Iris pigment epithelial cell (primary cell): ENCODE results near the gene C3orf20.

GRCh38 chr3:13418972-13419098, 1.3 kb downstream of the NUP210 start:
- RRBS = no CpG with 5 or more reads among the region's 2 CpGs

DNA sequence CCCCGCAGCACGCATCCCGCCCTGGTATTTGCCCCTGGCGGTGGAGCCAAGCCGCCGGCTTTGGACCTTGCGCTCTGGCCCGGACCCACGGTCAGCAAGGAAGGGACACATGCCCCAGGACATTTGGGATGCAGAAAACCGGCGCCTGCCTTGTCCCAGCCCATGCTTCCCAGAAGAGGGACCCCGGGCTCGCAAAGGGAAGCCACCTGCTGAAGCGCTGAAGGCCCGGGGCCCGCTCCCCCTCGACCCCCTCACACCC, 364 bp upstream of the NUP210 start:
- RRBS = 15% methylated on average over 12 of the region's 17 CpGs

- RRBS = no CpG with 5 or more reads among the region's 6 CpGs
These were observed 4.0 kb upstream of the HDAC11 start for GRCh38 chr3:13475999-13476545.

DNA sequence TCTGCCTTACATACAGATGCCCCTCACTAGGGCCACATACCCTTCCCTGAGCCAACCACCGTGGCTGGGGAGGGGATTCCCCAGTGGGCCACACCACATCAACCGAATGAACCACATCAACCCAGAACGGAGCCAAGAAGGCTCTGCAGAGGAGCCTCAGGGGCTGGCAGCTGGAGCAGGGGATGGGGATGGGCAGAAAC, 4.5 kb upstream of the FBLN2 start:
- RRBS = no CpG with 5 or more reads among the region's 3 CpGs

DNA sequence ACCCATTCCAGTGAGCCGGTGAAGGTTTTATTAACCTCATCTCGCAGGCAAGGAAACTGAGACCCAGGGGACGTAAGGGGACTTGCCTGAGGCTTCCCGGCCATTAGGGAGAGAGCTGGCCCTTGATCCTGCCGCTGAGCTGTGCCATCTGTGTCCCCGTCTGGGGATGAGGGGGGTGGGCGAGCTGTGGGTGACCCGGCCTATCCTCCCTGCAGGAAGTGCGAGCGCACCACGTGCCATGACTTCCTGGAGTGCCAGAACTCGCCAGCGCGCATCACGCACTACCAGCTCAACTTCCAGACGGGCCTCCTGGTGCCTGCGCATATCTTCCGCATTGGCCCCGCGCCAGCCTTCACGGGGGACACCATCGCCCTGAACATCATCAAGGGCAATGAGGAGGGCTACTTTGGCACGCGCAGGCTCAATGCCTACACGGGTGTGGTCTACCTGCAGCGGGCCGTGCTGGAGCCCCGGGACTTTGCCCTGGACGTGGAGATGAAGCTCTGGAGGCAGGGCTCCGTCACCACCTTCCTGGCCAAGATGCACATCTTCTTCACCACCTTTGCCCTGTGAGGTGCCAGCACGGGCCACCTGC, 88.5 kb downstream of the FBLN2 start:
- RRBS = 59% methylated on average over 4 of the region's 31 CpGs

DNA sequence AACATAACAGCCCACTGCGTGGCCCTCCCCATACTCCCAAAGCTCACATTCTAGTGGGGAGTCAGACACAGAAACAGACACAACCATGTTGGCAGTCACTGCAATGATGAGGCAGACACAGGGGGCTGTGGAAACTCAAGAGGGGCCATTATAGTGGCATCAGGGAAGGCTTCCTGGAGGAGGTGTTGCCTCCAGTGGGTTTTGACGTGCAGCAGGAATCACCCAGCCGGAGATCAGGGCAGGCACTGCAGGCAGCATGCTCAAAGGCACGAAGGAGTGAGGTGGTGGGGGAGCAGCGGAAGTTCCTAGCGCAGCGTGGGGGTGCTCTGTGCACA, 101.2 kb downstream of the FBLN2 start:
- RRBS = no CpG with 5 or more reads among the region's 7 CpGs

DNA sequence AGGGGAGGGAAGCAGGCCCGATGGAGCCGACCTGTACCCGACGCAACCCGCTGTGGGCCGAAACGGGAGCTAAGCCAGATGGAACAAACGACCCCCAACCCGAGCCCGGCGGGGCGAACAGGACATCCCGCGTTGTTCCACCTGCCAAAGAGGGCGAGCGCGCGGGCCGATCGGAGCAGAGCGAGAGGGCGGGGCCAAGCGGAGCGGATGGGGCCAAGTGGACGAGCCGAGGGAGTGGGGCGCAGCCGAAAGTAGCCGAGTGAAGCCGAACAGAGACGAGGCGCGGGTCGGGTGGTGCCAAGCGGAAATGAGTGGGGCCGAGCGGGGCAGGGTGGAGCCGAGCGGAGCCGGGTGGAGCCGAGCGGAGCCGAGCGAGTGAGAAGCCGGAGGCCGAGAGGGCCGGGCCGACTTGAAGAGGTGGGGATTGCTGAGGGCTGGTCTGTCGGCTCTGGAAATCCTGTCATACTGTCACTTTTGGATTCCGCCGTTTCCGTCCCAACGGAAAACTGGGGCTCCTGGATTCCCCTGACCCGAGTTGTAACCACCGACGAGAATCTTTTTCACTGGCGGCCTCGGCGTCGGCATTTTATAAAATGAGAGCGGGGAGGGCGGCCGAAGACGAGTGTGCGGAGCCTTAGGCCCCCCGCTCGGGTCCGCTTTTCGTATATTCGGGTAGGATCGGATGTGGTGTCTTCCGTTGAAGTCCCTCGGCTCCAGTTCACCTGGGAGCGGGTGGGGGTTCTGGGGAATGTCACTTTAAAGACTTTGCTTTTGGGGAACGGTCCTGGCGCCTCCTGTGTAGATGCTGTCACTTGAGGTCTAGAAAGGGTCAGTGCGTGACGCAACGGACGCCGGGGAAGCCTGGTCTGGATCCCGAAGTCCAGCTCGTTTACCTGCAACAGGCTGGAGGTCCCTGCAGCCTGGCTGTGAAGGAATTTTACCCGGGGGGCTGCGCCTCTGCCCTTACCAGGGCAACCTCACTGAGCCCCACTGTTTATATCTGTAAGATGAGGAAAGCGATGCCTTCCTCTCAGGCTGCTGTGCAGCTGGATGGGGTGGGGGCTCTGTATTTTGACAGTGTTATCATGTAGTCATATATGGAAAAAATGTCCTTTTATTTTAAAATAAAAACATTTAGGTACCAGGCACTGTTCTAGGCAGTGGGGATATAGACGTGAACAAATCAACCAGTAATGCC, 15.7 kb upstream of the WNT7A start:
- RRBS = 2% methylated on average over 9 of the region's 87 CpGs

DNA sequence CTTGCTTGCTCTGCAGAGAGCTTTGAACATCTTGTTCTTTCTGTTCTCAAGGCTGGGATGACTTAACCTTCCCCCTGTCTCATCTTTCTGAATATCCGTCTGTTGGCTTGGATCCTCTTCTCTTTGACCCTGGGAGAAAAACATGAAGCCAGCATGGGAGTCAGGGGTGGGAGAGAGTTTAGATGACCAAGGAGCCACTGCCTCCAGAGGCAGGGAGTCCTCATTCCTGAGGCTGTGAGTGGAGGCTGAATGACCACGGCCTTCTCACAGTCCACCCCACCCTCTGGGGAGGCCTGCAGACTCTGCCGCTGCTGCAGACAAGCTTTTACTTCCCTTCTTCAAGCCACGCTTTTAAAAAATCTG, 111.7 kb upstream of the SLC6A6 start:
- RRBS = no CpG with 5 or more reads among the region's 4 CpGs

- RRBS = no CpG with 5 or more reads among the region's 10 CpGs
These were observed 36.1 kb upstream of the SLC6A6 start for GRCh38 chr3:14366194-14366760.

DNA sequence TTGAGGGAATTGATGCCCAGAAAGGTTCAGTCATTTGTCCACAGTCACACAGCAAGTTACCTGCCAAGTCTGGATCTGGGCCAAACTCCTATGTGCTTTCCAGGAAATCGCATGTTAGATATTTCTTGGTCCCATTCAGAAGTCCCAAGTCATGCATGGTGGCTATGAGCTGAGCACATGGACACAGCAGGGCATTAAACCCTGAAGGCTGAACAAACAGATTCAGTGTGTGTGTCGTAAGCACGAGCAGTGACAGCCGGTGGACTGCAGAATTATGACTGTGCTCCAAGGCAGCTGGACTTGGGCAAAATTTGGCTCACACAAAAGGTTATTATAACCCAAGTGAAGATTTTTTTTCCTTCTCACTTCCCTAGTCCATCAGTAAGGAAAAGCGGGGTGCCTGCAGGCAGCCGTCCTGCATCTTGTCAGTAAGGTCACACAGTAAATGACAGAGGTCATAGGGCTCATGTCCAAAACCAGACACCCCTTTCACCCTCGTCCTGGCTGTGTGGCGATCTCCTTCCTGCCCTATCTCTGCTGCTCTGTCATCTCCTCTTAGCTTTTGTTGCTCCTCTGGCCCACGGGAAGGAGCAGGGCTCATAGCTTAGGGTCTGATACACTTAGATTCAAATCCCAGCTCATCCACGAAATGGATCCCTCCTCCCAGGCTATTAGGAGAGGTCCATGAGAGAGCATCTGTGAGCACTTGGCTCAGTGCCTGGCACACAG, 11.2 kb upstream of the SLC6A6 start:
- RRBS = no CpG with 5 or more reads among the region's 10 CpGs

- RRBS = no CpG with 5 or more reads among the region's 8 CpGs
These were observed 52.0 kb downstream of the SLC6A6 start for GRCh38 chr3:14454411-14454873.

GRCh38 chr3:14488566-14488894, 51.6 kb downstream of the GRIP2 start:
- RRBS = no CpG with 5 or more reads among the region's 4 CpGs

DNA sequence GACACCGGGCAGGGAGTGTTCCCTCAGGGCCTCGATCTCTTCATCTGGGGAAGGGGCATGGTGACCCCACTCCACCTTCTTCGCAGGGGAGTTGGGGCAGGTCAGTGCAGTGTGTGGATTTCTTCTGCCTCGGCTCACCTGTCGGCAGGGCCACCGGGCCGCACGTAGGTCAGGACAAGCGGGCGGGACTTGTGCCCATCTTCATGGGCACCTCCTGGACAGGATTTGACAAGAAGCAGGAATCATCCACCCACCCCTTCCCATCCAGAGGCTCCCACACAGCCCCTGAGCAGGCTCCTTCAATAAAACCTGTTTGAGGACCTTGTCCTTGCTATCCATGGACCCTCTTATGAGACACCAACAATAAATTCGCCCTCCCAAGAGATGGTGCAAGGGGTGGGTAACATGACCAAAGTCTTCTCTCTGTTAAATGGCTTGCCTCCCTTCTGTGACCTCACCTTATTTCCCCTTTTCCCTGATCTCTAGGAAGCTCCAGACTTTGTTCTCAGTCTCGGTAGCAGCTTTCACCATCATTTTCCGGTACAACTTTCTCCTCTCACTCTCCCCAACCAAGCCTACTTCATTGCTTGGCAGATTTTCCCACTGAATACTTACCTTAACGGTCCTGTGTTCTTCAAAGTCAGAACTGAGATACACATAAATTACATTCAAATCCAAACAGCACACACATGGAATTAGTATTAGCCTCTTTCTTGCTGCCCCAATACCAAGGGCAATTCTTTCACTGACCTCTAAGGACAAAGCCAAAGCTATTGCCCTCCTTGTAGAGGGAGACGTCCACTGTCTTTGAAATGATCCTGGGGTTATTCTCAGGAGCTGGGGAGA, 17.1 kb downstream of the GRIP2 start:
- RRBS = no CpG with 5 or more reads among the region's 15 CpGs

GRCh38 chr3:14675051-14675360, at the start of gene C3orf20:
TSS of gene C3orf20 (plus strand) at chr3:14675141.
- RRBS = no CpG with 5 or more reads among the region's 3 CpGs

GRCh38 chr3:14935471-14936119, 11.8 kb upstream of the NR2C2 start:
- RRBS = no CpG with 5 or more reads among the region's 1 CpG

DNA sequence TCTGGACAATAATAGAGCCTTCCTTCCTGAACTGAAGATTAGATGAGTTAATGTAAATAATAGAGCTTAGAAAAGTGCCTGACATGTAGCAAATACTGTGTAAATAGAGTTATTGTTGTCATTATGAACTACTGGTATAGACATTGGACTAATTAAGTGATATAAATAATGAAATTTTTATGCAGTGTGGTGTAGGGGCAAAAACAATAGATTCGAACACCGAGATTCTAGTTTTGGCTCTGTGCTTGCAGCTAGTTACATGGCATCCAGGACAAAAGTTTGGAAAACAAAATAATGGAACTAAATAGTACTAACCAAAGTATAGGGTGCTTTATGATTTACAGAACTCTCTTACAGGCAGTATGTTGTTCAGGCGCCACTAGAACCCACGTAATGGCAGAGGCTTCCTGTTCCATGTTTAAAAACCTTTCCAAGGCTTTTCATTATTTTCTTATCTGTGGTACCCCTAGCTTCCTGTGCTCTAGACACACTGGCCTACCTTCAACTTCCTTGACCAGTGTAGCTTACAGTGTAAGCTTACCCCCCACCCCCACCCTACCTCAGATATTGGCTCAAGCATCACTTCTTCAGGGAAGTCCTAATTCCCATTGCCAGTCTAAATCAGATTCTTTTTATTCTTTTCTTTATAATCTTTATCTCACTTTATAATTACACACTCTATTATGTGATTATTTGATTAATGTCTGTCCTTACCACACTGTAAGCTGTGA, 2.8 kb downstream of the NR2C2 start:
- RRBS = no CpG with 5 or more reads among the region's 4 CpGs

GRCh38 chr3:15003605-15004030, 56.2 kb downstream of the NR2C2 start:
- RRBS = no CpG with 5 or more reads among the region's 7 CpGs

- RRBS = 100% methylated on average over 1 of the region's 5 CpGs
These were observed 44.5 kb downstream of the MRPS25 start for GRCh38 chr3:15020707-15020949.

DNA sequence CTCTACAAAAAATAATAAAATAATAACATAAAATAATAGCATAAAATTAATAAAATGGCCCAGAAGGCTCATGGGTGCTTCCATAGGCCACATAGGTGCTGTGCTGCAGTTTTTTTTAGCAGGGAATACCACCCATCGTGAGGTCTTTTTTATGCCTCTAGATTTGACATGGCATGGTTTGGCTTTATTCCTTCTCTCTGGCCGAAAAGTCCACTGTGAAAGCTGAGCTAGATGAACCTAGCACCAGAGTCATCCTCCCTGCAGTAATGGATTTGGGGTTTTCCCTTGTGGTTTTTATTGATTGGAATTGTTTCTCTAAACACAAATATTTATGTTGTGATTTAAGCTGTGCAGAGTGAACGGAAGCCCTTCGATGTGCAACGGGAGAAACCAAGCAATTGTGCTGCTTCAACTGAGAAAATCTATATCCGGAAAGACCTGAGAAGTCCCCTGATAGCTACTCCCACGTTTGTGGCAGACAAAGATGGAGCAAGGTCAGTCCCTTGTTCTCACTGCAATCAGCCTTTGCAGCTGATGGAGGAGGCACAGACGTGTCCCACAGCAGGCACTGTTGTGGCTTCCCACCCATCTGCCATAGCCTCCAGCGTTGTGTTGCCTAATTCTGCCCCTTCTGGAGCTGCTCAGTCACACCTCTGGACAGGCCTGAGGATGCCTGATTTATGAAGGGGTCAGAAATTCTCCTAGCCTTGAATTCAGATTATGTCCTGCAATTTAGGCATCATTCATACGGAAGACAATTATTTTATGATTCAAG, 42.1 kb downstream of the MRPS25 start:
- RRBS = no CpG with 5 or more reads among the region's 10 CpGs

DNA sequence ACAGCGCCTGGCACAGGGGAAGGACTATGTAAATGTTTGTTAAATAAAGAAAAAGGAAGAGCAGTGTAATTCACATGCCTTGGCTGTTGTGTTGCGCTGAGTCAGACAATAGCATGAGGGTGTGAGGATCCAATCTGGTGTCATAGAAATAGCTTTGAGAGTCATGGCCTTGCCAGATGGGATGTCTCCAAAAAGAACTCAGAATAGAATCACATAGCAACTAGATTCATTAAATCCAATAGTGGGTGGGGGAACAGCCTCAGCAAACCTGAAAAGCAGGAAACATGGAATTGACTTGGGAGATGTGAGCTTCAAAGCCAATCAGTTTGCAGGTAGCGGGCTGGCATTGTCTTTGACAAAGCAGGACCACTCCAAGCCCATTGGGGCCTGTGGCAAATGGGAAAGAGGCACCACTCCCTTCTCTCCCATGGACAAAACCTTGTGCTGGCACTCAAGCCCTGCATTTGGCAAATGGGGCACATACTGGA, 4.0 kb upstream of the RBSN start:
- RRBS = no CpG with 5 or more reads among the region's 3 CpGs